NT2/D1 (cell line): ENCODE results near the gene KLF11.

GRCh38 chr2:10043495-10044119, at the start of gene KLF11:
KLF11 (plus strand) TSS chr2:10043550.
- RRBS, 2 experiments, result under 1% methylated on average over 31 to 43 of the region's 106 CpGs

DNA sequence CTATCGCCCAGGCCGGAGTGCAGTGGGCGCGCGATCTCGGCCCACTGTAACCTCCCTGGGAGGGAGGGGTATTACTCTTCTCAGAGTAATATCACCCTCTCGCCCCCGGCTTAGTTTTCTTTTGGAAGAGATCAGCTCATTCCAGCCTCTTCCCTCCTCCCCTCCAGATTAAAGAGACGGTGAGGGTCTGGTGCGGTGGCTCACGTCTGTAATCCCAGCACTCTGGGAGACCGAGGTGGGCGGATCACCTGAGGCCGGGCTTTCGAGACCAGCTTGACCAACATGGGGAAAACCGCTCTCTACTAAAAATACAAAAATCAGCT, 1.3 kb downstream of the KLF11 start:
- RRBS, 2 experiments, result 95% methylated on average over 7 of the region's 16 CpGs; no CpG with 5 or more reads in 1 of the 2 experiments

DNA sequence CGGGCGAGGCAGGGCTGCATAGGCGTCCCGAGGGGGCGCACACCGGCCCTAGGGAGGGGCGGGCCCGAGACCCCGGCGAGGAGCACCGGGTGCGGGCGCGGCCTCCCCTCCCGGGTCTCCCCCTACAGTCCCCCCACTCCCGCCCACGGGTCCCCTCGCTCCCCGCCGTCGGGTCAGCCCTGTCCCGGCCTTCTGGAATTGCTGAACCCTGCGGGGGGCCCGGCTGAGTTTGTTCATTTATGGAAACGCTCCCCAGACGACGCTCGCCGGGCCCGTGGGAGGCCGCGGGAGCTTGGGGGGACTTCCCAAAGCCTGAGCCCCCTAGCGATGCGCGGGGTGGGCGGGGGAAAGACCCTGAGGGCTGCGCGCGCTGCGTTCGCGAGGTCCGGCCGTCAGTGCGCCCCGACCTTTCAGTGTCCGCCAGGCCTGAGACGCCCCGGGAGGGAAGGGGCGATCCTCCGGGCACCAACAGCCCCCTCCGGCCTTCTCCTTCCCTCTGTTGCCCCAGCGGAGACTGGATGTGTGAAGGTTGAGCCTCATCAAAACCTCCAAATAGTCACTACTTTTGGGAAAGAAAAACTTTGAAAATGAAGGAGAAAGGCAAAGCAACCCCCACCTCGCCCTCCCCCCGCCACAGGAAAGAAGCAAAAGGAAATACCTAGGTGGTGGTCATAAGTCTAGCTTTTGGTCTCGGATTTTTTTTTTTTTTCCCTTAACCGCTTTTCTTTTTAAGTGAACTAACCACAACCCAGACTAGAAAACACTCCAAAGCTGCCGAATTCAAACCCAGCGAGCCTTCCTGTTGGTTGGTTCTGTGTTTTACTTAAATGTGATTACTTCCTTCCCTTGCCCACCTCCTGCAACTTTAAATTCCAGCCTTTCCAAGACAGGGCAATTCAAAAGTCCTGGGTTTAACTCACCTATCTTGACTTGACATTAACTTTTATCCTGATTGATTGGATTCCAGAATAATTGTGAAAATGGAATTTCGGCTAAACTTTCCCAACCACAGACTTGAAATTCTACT, 531 bp upstream of the CYS1 start:
- RRBS, 2 experiments, result 2 to 12% methylated on average over 25 to 28 of the region's 60 CpGs

DNA sequence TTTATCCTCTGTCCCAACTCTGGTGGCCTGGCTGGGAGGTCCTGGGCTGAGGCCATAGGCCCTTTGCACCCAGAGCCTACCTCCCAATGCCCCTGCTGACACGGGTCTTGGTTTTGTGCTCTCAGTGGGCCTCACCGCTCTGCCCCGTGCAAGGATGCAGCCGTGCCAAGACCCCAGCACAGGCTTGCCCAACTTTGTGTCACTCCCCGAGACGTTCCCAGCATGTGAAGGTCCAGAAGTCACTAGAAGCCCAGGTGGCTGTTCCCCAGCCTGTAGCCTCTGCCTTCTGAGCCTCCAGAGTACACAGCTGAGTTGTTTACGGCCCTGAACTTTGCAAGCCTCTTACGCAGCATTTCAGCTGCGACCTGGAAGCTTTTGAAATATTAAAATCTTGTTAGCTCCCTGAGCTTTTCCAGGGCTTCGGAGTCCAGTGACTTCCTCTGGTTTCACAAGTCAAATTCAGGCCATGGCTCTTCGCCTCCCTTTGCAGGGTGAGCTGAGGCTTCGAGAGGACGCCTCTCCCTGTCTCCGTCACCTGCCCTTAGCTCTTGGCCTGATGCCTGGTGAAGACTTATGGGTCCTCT, 76.7 kb upstream of the HPCAL1 start:
- RRBS, 2 experiments, result no CpG with 5 or more reads among the region's 14 CpGs

DNA sequence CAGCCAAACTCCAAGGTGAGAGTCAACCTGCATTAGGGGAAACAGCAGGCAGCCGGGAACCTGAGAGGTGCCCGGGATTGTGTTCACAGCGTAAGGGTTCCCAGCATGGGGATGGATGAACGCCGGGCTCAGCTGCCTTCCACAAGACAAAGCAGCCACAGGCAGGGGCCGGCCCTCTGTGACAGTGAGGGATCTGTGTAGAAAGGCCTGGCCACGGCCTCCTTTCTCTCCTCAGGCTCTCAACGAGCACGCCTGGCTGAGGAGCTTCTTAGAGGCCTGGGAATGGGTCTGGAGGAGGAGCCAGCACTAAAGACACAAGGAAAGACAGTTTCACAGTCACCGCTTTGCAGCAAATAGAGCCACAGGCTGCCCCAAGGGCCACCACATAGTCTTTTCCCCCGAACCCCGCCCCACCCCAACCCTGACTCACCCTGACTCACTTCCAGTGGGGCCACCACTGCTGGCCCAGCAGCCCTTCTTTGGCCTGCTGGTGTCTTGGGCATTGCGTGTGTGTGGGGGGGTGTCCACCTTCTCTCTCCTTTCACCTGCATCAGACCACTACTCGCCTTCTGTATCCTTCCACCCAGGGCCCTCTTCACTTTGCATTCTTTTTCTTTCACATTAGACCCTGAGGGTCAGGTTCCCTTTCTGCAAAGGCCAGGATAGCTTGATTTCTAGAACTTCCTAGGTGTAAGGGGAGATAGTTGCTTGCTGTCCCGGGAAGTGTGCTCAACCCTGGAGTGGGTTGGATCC, 19.5 kb upstream of the HPCAL1 start:
- RRBS, 2 experiments, result 62 to 93% methylated on average over 3 to 5 of the region's 15 CpGs

DNA sequence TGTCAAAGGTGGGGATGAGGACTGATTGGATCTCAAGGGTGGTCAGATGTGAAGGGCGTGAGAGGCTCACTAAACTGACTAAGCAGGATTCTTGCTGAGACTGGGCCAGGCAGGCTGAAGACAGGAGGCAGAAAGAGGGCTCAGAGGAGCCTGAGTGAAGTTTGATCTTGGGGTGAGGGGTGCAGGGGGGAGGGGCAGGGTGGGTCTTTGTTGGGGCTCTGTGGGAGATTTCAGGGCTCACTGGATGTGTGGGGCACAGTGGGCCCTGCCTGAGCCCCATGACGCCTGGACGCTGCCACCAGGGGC, 30.0 kb downstream of the HPCAL1 start:
- RRBS, 2 experiments, result no CpG with 5 or more reads among the region's 3 CpGs

- RRBS, 2 experiments, result no CpG with 5 or more reads among the region's 9 CpGs
Observed at GRCh38 chr2:10352486-10353150, 49.9 kb downstream of the HPCAL1 start.

GRCh38 chr2:10371446-10372581, 69.1 kb downstream of the HPCAL1 start:
- RRBS, 2 experiments, result 96% methylated on average over 3 of the region's 28 CpGs; no CpG with 5 or more reads in 1 of the 2 experiments

DNA sequence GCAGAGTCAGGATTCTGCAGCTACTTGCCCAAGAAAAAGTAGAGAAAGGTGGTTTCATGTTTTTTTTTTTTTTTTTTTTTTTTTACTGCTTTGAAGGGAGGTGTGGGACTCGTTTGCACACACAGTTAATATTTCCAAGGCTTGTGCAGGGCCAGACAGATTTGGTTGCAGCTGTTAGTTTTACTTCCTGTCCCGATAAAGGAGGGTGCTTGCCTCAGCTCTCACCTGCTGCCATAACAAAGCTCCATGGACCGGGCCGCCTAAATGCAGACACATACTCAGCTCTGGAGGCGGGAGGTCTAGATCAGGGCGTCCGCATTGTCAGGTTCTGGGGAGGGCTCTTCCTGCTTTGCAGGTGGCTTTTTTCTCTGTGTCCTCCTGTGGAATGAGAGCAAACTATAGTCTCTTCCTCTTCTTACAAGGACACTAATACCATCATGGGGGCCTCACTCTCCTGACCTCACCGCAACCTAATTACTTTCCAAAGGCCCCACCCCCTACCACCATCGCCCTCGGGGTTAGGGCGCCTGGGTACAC, 69.9 kb downstream of the ODC1 start:
- RRBS, 2 experiments, result no CpG with 5 or more reads among the region's 11 CpGs

DNA sequence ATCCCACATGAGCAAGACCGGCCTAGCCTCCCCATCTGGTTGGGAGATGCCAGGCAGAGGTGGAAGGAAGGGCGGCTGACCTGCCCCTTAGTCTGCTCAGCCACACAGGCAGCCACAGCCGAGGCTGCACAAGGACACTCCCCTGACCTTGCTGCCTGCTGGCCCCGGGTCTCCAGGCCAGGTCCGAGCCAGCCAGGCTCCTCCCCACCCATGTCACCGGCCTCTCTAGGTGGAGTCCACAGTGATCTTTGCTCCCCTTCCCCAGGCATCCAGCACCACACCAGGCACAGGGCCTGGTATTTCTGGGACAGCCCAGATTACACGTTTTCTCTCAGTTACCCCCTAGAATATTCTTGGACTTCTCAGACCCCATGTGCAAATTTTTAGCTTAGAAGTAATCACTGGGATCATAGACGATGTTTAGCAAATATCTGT, 47.1 kb downstream of the ODC1 start:
- RRBS, 2 experiments, result 85 to 91% methylated on average over 4 of the region's 8 CpGs

DNA sequence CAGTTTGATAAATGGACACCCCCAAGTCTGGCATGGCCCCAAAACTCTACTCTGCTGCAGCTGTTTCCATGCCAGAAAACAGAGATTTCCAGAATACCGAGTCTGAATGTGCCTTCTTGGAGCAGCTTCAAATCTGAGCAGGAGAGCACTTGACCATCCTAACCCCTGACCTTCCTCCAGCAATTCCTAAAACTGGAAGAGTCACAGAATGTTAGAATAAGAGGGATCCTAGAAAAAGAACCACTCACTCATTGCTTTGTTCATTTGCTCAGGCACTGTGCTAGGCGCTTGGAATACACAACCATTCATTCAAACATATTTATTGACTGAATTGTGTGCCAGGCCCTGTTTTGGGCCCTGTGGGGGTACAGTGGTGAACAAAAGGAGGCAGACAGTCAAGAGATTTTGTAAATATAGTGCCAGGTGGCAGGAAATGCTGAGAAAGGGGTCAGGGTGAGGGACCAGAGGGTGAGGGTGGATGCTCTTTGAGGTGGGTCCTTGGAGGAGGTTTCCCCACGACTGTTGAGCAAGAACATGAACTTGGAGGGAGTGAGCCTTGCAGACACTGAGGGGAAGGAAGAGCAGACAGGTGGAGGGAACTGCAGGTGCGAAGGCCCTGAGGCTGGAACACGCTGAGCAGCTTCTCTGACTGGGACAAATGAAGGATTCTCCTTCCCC, 40.8 kb downstream of the ODC1 start:
- RRBS, 2 experiments, result no CpG with 5 or more reads among the region's 5 CpGs

GRCh38 chr2:10444036-10444385, 4.1 kb downstream of the ODC1 start:
- RRBS, 2 experiments, result no CpG with 5 or more reads among the region's 3 CpGs

GRCh38 chr2:10450475-10450964, 2.4 kb upstream of the ODC1 start:
- RRBS, 2 experiments, result no CpG with 5 or more reads among the region's 10 CpGs

DNA sequence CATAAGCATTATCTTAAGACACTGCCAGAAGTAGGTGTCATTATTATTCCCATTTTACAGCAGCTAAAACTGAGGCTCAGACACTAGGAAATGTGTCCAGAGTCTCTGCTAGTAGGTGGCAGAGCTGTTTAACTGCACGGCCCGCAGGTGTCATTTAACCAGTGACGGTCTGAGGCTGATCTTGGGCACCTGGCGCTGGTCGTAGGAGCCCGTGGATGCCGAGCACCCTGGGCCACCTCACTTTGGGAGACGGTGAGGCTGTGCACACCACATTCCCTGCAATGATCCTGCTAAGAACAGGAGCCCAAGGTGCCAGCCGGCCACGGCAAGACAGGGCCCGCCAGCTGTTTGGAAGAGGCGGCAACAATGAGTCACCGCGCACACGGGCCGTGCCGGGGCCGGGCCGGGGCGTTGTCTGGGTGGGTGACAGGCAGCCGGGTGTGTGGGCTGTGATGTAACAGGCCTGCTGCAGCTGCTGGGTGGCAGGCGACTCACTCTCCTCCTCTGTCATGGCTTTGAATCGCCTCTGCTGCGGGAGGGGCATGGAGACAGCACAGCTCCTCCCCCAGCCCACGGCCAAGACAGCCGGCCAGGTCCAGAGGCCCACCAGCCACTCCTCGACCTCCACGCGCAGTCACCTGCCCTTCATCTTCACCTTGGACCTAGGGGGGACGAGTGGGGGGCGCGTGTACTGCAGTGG, 49.7 kb upstream of the ODC1 start:
- RRBS, 2 experiments, result 7% methylated on average over 3 of the region's 32 CpGs; no CpG with 5 or more reads in 1 of the 2 experiments

DNA sequence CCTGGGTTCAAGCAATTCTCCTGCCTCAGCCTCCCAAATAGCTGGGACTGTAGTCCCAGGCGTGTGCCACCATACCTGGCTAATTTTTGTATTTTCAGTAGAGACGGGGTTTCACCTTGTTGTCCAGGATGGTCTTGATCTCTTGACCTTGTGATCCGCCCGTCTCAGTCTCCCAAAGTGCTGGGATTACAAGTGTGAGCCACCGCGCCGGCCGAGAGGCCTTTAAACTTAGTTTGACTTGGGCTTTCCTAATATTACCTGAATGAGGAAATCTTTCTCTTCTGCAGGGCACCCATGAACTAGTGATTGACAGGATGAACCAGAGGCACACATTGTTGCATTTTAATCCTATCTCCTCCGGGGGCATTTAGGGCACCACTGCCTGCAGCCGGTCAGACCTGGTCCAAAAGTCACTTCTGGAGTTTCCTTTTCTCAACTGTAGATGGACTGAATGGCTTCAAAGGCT, 37.4 kb downstream of the ATP6V1C2 start:
- RRBS, 2 experiments, result no CpG with 5 or more reads among the region's 10 CpGs

DNA sequence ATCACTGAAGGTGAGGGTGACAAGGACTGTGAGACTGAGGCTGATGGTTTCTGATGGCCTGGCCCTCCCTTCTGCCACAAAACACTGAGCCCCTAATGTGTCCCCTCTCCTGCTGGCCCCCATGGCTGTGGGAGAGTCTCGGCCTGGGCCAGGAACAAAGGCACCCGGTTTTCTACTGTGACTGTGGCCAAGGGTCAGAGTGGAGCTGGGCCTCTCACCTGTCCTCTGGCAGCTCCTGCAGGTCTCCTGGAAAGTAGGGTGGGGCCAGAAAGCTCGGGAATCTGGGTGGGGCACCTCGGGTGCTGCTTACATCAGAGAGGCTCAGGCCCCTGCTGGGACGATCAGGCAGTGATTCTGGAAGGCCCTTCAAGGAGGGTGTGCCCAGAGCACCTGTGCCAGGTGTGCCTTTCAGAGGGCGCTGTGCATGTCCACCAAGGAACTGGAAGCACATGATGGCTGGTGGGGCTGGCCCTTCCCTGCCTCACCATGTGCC, 43.9 kb downstream of the ATP6V1C2 start:
- RRBS, 2 experiments, result no CpG with 5 or more reads among the region's 6 CpGs

DNA sequence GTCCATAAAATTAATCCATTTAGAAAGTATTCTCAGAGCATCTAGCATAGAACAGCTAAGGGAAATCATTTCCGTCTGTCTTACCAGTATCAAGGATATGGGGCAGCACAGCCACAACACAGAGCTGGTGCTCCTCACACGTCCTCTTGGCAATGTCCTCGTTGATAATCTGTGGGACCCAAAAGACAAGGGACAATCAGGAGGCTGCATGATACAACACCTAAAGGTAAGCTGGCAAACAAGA, 23.9 kb downstream of the PDIA6 start:
- RRBS, 2 experiments, result no CpG with 5 or more reads among the region's 3 CpGs

DNA sequence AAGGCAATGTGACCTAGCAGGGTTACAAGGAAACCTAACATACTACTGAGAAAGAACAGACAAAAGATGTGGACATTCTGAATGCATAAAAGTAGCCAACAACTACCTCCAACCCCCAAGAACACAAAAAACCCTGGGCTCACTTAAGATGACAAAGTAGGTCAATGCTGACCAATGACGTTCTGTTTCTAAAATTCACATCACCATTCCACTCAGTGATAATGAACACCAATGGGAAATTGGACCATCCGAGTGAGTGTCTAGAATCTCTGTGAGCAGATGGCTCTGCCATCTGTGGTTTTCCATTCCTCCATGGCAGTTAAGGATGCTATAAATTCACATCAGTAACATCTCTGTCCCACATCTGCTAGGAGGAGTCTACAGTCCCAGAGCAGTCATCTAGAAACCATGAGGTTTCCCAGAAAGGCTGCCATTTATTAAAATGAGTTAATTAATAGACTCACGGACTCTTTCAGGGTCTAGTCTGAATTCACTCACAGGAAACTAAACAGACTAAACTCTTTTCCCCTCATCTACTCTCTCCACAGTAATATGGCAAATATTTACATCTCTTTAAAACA, 1.8 kb downstream of the PDIA6 start:
- RRBS, 2 experiments, result no CpG with 5 or more reads among the region's 3 CpGs

DNA sequence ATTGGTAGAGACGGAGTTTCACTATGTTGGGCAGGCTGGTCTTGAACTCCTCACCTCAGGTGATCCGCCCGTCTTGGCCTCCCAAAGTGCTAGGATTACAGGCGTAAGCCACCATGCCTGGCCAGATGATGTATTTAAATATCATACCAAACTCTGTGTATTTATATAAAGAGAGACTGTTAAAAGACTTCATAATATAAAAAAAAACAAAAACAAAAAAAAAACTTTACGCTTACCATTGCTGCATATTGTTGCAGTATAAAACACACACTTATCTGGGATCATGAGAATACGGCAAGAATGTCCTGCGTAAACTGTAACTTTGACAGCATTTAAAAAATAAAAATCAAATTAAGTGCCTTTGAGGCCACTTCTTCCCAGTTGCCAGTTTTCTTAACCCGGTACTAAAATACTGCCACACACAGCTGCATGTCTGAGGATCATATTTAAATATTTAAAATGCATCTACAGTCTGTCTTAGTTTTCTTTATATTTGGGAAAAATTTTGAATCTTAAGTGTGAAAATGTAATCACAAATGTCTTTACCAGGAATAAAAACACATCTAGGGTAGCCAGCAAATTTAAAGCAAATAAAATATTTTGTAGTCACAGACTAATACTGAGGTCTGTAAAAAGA, 26.7 kb downstream of the SLC66A3 start:
- RRBS, 2 experiments, result no CpG with 5 or more reads among the region's 8 CpGs

DNA sequence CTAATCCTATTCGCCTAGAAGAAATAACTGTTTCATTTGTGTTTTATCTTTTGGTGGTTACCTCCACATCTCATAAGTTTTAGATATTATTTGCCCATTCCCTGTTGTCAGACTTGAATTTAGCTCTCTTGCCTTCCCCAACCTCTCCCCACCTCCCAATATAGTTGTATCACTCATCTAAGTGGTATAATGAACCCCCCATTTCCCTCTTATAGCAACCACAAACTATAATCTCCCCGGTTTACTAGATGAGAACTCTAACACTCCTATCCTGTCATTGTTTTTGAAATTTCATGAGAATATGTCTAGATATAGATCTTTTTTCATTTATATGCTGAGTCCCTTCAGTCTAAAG, 48.8 kb downstream of the SLC66A3 start:
- RRBS, 2 experiments, result no CpG with 5 or more reads among the region's 2 CpGs